AG10803 (cell line): ENCODE measurements around a stretch of chr19.

DNA sequence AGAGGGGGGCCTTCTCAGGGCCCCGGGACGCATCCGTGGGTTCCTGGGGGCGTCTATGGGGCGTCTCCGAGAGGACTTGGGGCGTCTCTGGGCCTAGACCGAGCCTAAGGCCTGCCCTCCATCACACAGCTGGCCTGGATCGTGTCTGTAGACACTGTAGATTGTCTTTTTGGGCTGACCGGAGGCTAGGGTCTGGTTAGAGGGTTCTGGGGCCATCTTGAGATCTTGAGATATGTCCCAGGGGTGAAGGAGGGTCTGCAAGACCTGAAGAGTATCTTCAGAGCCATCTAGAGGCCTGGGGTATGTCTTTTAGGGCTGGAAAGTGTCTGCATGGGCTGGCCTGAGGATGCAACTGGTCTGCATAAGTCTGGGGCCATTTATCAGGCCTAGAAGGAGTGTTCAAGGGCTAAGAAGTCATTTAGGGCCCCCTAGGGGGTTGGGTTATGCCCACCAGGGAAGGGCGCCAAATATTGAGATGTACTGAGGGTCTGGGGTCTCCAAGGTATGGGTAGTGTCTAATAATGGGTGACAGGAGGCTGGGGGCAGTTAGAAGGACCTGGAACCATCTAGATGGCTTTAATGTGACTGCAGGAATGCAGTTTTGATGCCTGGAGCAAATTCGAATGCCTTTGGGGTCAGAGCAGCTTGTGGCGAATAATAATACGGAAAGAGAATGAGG is 537 bp downstream of the SCAF1 start:
- RRBS: 3% methylated on average over 1 of the region's 14 CpGs

- RRBS: 9% methylated on average over 5 of the region's 25 CpGs
Measured at GRCh38 chr19:49672001-49672713, 4.9 kb upstream of the PRMT1 start.

DNA sequence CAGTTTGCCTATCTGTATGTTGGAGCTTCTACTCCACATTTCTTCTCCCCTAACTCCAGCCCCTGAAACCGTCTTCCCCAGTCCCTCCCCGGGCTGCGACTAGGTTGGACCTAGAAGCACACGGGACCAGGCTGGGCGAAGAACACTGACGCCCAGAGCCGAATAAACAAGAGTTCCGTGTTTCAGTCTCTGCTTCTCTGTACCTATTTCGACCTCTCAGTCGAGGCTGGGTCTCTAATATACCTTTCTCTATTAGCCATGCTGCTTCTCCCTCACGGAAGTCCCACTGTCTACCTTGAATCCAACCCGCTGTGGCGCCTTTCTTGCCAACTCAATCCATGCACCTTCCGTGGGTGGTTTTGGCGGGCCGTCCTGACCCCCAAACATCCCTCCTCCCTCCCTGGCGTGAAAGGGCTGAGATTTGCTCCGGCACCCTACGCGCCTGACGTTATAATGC is 497 bp upstream of the CPT1C start:
- RRBS: no CpG with 5 or more reads among the region's 21 CpGs

GRCh38 chr19:49718423-49718980 is 27.6 kb downstream of the CPT1C start:
- RRBS: no CpG with 5 or more reads among the region's 14 CpGs

- RRBS: no CpG with 5 or more reads among the region's 12 CpGs
Measured at GRCh38 chr19:49767422-49768099, 760 bp downstream of the AP2A1 start.

- RRBS: no CpG with 5 or more reads among the region's 30 CpGs
Measured at GRCh38 chr19:49817000-49817723, 927 bp upstream of the MED25 start.

DNA sequence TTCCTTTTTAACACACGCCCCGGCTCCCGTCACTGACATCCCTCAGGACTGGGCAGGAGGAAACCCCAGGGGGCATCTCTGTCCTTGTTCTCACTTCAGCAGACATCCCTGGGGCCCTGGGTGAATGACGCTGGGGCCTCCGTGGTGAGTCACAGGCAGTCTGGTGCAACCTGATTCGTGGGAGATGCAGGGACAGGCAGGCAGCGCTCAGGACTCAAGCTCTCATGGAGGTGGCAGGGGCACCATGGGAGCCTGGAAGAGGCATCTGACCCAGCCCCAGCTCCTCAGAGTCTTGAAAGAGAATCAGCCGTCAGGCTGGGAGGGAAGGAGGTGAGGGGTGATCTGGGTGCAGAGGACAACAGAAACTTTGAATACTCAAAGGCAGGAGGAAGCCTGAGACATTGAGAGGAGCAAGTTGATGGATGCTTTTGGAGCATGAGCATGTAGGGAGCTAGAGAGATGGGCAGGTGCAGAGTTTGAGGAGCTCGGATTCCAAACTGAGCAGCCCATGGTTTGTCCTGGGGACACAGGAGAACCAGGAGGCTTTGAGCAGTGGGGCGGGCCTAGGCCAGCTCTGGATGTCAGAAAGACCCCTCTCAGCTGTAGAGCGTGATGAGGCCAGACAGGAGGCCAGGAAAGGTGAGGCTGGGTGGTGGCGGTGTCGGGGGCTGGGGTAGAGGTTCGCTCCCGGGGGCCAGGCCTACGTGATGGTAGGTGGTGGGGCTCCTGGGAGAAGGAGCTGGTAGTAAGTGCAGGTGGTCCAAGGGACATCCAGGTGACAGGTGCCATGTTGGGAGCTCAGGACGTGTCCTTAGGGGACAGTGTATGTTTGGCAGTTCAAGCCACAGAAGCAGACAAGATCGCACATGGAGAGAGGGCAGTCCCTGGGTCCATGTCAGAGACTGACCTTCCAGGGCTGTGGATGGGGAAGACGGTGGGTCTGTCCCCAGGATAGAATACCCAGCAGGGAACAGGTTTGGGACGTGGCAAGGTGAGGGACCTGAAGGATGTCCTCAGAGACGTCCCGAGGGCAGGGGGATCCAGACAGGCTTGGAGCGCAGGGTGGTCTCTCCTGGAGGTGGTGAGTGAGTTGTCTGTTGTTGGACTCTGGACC is 19.2 kb downstream of the MED25 start:
- RRBS: 97% methylated on average over 2 of the region's 23 CpGs

DNA sequence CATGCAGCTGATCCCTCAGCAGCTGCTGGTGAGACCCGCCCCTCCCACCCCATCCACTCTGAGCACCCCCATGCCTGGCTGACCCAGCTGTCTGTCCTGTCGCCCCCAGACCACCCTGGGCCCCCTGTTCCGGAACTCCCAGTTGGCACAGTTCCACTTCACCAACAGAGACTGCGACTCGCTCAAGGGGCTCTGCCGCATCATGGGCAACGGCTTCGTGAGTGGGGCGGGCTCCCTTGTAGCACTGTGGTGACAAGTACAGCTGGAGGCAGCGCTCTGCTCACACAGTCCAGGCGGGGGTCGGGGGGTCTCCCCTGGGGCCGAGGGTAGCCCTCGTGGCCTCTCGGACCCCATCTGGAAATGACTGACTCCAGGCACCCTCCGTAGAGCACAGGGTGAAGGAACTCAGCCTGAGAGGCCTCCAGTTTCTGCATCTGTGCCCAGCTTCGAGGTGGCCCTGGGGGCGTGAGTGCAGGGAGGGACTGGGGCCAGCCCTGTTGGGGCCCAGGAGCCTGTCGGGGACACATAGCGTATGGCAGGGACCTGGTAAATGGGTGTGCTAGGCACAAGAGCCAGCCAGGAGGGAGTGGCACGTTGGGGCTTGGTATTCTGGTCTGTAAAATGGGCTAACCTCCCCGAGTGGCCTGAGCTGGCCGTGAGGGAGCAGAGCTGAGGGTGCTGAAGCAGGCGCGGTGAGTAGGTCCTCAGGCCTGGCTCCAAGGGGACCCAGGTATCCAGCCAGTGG is 12.3 kb downstream of the PNKP start:
- RRBS: no CpG with 5 or more reads among the region's 25 CpGs

DNA sequence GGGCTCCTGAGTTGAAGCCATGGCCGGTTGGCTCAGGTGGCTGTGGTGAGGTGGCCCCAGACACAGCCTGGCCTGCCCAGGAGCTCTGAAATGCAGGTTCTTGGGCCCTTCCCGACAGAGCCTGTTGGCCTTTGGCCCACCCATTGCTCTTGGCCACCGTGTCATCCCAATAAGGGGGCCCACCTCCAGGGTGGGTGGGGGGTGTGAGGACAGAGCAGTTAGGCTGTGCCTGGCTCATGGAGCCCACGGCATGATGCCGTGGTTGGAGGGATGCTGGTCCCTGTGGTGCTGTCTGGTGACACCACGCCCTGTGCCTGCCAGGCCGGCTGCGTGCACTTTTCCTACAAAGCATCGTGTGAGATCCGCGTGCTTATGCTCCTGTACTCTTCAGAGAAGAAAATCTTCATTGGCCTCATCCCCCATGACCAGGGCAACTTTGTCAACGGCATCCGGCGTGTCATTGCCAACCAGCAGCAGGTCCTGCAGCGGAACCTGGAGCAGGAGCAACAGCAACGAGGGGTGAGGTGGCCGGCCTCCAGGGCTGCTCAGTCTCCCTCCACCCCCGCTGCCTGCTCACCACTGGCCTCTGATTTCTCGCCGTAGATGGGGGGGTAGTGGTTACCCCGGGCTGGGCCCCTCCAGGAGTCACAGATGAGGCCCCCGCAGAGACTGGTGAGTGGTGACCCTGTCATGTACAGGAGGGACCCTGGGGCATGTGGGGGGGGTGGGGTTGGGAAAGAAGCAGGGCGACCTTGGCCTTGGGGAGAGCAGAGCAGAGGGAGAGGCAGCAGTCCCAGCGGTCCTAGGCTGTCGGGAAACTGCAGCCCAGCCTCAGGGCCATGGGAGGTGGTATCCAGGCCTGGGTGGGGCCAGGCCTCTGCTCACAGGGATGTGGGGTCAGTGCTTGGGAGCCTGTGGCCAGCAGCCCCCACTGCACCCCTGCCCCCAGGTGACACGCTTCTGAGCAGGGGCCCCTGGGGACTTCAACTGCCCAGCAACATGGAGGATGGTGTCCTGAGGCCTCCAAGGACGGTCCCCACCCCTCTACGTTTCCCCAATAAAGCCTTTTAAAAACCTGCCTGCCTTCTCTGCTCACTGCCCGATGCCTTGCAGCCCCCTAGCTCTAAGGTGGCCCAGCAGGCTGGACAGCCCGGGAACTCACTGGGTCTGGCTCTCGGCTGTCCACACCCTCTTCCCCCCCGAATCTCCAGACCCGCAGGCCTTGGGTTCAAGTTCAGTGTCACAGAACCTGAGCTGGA is 7.3 kb downstream of the PNKP start:
- RRBS: 90% methylated on average over 5 of the region's 33 CpGs

DNA sequence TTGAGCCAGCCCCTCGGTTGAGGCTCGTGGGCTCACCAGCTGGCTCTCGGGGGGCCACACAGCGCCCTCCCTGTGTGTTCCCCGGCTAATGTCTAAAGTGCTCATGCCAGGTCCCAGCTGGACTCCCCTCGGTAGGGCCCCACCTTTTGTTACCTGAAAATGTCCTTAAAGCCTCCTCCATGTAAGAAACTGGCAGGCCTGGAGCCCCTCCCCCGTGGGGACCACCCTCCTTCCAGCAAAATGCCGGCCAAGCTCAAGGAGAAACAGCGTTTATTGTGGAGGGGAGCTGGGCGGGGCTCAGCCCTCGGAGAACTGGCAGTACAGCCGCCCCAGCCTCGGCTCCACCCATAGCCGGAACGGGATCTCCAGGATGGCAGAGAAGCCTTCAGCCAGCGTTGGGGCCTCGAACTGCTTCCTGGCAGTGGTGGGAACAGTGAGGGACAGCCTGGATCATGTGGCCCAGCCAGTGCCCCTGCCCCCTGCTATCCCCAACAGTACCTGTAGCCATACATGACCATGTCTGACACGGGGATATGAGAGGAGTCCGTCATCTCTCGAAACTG is 6.3 kb downstream of the PNKP start:
- RRBS: 16% methylated on average over 5 of the region's 20 CpGs

DNA sequence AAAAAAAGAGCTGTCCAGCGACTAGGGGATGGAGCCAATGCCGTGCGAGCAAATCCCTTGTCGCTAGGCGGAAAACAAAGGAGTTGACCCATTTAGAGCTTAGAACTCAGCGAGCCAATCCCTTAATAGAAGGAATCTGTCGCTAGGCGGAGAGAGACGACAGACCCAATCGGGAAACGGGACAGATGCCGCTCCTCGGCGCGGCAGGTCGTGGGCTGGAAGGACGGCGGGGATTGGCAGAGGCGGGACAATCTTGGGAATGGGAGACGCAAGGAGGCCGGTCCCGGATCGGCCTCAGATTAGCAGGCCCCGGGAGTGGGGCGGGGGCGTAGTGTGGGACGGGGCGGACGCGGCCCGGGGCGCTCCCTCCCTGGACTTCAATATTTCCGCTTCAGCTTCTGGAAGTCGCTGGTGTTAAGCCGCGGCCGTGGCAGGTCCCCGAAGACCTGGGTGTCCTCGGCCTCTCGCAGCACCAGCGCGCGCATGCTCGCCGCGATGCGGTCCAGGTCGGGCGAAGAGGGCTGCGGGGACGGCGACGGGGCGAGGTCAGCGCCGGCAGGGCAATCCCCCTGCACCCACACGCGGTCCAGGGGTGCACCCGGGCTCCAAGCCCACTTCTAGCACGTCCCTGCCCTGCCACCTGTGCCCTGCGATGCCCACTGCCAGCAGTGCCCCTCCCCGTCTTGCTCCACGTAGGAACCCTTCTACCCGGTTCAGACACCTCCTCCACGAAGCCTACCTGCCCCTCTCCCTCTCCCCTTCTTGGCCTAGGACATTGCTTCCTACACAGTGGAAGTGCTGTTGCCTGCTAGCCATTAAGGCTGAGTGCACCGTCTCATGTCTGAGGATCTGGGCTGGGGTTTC is 2.4 kb upstream of the PNKP start:
- RRBS: 4% methylated on average over 16 of the region's 66 CpGs

- RRBS: 3% methylated on average over 4 of the region's 27 CpGs
Measured at GRCh38 chr19:49875886-49876400, 1.2 kb downstream of the AKT1S1 start.

GRCh38 chr19:49927483-49928142 is 1.4 kb upstream of the ATF5 start:
- RRBS: no CpG with 5 or more reads among the region's 10 CpGs

DNA sequence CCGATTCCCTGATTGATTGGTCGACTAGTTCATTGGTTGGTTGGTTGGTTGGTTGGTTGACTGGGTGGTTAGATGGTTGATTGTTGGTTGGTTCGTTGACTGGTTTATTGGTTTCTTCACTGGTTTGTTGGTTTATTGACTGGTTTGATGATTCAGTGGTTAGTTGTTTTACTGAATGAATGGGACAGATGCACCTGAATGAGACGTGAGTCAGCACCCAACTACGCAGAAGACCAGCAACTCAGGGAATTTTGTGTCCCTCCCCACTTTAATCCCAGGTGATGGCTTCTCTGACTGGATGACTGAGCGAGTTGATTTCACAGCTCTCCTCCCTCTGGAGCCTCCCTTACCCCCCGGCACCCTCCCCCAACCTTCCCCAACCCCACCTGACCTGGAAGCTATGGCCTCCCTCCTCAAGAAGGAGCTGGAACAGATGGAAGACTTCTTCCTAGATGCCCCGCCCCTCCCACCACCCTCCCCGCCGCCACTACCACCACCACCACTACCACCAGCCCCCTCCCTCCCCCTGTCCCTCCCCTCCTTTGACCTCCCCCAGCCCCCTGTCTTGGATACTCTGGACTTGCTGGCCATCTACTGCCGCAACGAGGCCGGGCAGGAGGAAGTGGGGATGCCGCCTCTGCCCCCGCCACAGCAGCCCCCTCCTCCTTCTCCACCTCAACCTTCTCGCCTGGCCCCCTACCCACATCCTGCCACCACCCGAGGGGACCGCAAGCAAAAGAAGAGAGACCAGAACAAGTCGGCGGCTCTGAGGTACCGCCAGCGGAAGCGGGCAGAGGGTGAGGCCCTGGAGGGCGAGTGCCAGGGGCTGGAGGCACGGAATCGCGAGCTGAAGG is 3.1 kb upstream of the NUP62 start:
- RRBS: no CpG with 5 or more reads among the region's 27 CpGs

GRCh38 chr19:49954016-49954772 is 6.8 kb downstream of the SIGLEC11 start:
- RRBS: no CpG with 5 or more reads among the region's 13 CpGs

- RRBS: no CpG with 5 or more reads among the region's 14 CpGs
Measured at GRCh38 chr19:50168697-50169321, 5.7 kb upstream of the IZUMO2 start.

DNA sequence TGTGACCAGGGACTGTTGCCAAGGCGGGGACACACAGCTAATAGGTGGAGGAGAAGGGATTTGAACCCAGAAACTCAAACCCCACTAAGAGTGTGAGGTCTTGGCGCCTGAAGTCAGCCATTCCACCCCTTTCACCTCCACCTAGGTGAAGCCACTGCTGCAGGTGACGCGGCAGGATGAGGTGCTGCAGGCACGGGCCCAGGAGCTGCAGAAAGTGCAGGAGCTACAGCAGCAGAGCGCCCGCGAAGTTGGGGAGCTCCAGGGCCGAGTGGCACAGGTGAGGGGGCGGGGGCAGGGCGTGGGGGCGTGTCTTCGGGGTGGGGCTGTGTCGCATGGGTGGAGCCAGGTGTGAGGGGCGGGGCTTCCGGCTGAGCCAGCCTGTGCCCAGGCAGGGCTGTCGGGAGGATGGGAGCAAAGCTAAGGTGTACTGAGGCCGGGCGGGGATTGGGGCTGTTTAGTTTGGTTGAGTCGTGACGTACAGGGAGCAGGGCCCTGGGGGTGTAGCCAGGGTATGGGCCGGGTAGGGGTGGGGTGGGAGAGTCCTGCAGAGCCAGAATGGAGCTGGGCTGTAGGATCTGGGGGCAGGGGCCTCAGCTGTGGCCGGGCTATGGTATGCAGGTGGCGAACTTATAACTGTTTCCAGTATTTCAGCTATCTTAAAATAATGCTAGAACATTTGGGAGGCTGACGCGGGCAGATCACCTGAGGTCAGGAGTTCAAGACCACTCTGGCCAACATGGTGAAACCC is 62.3 kb downstream of the KCNC3 start:
- RRBS: 10% methylated on average over 6 of the region's 26 CpGs

DNA sequence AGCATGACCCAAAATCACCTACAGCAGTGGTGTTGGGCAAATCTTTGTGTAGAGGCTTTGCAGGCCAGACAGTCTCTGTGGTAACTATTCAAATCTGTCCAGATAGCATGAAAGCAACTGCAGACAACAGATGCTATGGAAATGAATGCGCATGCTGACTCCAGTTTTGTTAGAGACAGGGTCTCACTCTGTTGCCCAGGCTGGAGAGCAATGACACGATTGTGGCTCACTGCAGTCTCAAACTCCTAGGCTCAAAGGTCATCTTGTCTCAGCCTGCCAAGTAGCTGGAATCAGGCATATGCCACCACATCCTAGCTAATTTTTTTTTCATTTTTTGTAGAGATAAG is 12.1 kb upstream of the KCNC3 start:
- RRBS: no CpG with 5 or more reads among the region's 2 CpGs

DNA sequence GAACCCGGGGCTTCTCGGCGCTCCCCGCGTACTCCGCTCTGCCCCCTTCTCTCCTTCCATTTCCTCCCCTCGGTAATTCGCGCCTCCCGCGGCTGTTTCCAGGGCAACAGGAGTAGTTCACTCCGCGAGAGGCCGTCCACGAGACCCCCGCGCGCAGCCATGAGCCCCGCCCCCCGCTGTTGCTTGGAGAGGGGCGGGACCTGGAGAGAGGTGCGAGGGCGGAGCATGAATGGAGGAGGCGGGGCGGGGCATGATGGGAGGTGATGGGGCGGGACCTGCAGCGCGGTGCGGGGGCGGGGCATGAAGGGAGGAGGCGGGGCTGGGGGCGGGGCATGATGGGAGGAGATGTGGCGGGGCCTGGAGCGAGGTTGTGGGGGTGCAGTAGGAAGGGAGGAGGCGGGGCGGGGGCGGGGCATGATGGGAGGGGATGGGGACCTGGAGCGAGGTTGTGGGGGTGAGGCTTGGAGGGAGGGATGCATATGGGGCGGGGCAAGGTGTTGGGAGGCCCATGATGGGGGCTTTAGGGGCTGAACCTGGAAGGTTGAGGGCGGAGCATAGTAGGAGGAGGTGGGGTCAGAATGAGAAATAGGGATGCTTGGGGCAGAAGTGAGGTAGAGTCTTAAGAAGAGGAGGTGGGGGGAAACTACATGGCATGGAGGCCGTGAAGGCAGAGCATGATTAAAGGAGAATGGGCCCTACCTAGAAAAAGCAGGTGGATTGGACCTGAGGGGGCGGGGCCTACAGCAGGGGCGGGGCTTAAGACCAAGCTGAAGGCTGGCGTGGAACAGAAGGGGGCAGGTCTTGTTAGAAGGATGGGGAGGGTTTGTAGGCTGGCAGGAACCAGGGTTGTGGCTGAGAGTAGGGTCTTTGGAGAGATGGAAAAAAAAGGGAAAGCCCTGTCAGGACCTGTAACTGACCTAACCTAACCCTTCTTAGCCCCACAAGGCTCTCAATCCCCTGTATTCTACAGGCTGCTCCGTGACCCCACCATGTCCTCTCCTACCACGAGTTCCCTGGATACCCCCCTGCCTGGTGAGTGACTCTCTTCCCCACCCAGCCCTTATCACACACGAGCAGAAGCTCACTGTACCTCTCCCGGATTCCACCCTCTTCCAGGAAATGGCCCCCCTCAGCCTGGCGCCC is 731 bp downstream of the NR1H2 start:
- RRBS: 67% methylated on average over 1 of the region's 49 CpGs

GRCh38 chr19:50384826-50385097 is 615 bp downstream of the POLD1 start:
- RRBS: no CpG with 5 or more reads among the region's 10 CpGs